Left cardiac atrium (tissue), 1 donor: ENCODE results near the genes PRR23B and RBP2.

DNA sequence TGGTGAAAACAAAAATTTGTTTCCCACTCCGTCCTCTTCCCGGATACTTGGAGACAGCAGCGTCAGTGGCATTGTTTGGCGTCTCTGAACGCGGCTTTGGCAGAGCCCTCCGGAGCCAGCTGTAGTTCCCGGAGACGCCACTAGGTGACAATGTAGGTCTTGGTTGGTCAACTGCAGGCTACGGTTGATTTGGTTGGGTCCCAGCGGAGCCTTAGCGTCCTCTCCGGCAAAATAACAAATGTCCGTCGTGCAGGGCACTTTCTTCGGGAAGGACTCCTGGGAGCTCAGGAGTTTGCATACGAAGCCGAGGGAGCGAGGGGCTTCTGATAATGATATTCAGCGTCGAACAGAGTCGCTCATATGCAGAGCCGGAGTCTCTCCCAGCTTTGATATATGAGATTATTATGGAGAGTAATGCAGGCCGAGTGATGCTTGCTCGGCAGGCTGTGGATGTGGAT is 74.7 kb downstream of the IL20RB start:
- PRO-cap = no peak

DNA sequence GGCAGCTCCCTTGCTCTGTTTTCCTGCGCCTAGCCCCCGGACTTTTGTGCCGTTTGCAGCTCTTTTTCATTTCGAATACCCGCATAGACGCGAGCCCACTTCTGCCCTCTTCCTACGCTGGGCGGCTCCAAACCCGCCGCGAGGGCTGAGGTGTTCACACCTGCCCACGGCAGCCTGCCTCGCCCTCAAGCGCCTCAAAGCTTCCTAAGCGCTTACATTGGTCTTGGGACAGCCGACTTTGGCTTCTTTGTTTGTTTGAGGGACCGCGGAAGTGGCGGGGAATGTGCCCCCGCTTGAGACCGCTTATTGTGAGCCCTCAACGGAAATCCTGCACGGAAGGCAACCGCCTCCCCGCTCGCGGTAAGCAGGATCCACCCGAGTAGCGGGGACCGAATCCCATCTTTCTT is 7.7 kb downstream of the SOX14 start:
- PRO-cap = no peak

GRCh38 chr3:138082505-138083102 is 32.8 kb downstream of the DZIP1L start:
- PRO-cap = no peak

DNA sequence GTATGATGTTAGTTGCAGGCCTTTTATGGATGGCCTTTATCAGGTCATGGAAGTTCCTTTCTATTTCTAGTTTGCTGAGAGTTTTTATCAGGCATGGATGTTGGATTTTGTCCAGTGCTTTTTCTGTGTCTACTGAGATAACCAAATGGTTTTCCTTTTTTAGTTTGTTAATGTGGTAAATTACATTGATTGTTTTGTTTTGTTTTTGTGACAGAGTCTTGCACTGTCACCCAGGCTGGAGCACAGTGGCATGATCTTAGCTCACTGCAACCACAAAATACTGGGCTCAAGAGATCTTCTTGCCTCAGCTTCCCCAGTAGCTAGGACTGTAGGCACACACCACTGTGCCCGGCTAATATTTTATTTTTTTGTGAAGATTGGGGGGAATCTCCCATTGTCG is 26.3 kb downstream of the MRAS start:
- PRO-cap = no peak

- PRO-cap = no peak
These were observed 37.2 kb upstream of the ESYT3 start for GRCh38 chr3:138397189-138397647.

DNA sequence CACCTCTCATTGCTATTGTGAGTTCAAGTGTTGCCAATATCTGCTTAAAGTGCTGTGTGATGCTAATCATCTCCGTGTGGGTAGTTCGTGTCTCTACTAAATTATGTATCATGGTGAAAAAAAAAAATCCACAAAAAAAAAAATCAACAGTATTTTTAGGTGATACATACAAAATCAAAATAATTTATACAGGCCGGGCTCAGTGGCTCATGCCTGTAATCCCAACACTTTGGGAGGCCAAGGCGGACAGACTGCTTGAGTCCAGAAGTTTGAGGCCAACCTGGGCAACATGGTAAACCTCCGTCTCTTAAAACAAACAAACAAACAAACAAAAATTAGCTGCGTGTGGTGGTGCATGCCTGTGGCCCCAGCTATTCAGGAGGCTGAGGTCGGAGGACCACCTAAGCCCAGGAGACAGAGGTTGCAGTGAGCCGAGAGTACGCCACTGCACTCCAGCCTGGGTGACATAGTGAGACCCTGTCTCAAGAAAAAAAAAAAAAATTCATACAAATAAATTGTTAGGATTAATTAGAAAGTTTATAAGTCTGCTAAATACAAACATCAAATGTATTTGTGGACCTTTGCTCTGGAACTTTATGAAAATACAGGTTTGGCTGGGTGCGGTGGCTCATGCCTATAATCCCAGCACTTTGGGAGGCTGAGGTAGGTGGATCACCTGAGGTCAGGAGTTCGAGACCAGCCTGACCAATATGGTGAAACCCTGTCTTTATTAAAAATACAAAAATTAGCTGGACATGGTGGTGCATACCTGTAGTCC is 42.9 kb downstream of the FAIM start:
- PRO-cap = no peak

DNA sequence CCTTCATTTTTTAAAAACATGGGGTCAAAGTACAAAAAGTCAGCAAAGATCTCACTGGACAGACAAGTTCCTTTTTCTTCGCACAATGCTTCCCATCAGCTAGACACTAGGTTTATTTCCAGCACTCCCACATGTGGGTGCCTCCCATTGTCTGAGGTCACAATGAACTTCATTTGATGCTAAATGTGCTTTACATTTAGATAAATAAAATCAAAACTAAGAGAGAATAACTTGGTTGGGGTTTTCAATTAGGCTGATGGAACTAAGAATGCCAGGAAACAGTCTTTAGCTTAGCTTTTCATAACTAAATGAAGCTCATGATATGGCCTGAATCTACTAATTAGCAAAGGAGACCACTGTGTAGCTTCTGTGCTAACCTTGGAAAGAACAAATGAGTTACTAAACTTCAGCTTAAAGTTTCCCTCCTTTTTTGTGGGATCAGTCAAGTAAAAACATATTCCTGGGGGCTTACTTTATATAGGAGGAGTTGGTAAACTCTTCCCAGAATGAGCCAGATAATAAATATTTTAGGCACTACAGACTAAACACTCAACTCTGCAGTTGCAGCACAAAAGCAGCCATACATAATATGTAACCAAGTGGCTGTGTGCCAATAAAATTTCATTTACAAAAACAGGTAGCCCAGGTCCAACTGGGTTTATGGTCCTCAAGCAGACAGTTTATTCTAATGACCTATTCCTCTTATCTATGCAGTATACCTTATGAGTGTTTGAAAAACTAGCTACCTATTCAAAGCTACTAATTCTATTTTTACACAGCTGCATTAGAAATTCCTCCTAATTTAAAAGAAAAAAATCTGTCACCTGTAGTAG is 61.6 kb downstream of the FAIM start:
- PRO-cap = no peak

DNA sequence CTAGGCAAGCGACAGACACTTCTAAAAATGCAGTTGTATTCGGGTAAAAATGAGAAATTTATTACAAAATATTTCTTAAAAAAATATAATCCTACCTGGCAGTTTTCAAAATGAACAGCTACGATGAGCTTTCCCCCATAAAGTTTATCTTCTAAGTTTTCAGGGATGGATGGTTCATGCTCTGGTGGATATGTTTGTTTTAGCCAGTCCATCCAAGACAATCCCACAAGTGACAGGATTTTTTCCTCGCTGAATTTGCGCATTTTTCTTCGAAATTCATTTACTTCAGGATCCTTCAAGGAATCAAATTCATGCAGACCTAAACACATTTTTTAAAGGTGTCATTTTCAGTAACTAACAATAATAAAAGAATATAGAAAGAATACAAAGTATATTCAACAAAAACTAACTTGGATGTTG is 92.3 kb downstream of the PIK3CB start:
- PRO-cap = no peak

GRCh38 chr3:138875530-138876301 is 41.0 kb upstream of the PIK3CB start:
- PRO-cap = no peak

DNA sequence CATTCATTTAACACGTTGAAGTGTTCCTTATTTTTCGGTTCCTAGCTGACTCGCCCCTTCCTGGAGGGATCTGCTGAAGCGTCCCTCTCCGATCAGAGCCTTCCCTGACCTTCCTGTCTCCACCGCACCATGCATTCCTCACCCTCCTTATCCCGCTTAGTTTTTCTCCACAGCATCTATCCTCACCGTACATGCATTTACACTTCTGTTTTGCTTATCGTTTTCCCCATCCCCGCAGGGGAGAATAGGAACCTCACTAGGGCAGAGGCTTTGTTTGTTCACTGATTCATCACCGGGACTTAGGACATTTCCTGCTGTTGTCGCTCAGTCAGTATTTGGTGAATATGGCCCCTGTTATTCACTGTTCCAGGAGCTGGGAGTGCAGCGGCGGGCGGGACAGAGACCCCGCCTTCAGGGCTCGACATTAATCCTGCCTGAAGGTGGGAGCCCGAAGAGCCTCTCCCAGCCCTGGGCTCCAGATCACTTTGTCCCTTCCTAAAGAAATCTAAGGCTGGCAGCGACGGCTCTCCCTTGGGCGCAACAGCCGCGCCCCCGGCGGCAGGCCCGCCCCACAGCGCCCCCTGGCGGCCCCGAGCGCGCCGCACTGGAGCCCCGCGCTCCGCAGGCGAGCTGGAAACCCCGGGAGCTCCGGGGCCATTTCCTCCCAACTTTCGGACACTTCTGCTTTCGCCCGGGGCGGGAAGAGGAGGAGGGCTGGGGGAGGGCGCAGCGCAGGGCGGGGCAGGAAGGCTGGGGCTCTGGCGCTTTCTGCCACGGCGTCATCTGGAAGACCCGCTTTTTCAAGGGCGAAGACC is 31.7 kb downstream of the FOXL2 start:
- PRO-cap = bidirectional peak, plus-strand start at position 604 of the sequence, minus-strand start at position 487 of the sequence

DNA sequence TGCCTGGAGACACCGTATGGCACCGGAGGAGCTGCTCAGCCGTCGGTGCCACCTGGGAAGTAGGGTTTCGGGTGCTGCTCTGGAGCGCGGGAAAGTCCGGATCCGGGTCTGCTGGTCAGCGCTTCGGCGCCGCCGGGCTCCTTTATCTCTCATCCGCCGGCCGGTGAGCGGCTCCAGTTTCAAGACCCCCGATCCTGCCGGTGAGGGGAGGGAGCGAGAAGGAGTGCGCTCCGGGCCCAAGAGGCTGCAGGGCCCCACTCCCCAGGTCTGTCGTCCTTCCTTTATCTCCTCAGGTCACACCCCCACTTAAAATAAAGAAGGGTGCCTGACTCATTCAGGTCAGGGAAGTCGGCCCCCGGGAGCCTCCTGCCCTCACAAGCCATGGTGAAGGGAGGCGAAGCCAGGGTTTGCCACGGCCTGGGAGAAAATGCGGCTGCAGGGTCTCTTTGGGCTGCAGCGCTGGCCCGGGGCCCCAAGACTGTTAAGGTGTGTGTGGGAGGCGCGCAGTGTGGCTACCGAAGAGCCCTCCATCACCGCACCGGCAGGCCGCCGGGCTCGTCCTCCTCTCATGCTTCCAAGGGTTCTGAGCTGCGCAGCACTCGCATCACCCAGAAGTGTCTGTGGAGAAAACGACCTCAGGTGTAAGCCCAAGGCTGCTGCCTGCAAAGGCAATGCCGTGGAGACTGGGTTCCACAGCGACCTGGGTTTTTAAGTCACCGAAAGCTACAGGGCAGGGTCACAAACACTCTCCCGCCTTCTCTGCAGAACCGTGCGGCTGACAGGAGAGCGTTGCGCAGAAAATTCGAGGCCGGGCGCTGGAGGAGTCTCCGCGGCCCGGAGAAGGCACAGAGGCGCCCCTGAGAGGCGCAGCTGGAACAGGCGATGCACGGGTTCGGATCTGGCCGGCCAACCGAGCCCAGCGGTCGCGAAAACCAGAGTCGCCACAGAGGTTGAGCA is 8.8 kb downstream of the FOXL2 start:
- PRO-cap = no peak

- PRO-cap = no peak
These were observed 7.3 kb downstream of the FOXL2 start for GRCh38 chr3:138939239-138940377.

- PRO-cap = no peak
These were observed 4.2 kb downstream of the FOXL2NB start for GRCh38 chr3:138951176-138951584.

DNA sequence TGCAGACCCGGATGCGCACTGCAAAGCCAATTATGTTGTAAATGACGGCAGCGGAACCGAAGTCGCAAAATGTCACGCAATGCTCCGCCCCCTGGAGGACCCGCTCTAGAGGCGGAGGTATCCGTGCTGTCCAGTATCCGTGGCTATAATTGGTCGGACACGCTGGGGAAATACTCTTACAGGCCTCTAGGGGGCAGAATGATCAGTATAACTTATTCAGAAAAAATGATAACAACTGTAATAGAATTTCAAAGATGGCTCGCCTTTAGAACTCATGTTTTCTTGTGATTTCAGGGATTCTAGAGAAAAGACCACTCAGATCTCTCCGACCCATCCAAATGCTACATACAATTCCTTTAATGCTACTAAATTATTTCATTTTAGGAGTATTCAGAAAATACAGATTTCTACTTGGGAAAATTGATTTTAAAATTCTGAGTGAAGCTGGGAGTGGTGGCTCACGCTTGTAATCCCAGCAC is at the start of gene PRR23B:
Gene PRR23B (minus strand): TSS at position 7 of the 479 bp plus-strand sequence.
- PRO-cap = no peak

DNA sequence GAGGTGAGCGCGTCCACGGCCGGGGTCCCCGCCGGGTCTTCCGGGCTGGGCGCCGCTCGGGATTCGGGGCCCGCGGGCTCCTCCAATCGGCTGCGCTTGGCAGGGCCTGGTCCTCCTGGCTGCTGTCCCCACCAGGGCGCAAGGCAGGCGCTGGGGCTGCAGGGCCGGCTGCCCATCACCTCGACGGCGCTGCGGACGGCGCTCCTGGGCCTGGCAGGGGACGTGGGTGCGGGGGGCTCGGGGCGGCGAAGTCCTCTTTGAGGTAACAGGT is 312 bp downstream of the PRR23C start:
- PRO-cap = no peak

GRCh38 chr3:139216357-139216884 is 127.4 kb upstream of the MRPS22 start:
- PRO-cap = no peak

GRCh38 chr3:139340712-139341235 is 3.0 kb upstream of the MRPS22 start:
- PRO-cap = no peak

- PRO-cap = no peak
These were observed 22.8 kb downstream of the MRPS22 start for GRCh38 chr3:139366520-139367037.

- PRO-cap = no peak
These were observed at the start of gene RBP2 for GRCh38 chr3:139476398-139476756. Gene RBP2, minus strand, starts transcription at chr3:139476516.

DNA sequence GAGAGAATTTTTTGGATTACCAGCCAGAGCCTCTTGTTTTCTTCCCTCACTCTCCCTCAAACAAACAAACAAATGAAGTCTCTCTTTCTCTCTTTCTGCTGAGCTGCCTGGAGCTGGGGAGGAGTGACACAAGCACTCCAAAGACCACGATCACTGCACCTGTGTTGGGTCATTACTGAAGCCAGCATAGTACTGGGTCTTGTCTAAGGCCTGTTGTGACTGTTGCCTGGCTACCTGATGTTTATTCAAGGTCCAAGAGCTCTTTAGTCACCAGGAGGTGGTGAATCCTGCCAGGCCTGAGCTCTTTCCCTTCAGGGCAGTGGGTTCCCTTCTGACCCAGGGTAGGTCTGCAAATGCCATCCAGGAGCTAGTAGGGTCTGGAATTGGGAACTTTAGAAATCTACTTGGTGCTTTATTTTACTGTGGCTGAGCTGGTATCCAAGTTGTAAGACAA is 15.0 kb upstream of the RBP2 start:
- PRO-cap = no peak